GM12892 (cell line): ENCODE results near the genes EFCAB11, TDP1 and PSMC1.

GRCh38 chr14:88833743-88834730, 9.6 kb downstream of the TTC8 start:
- RRBS: no CpG with 5 or more reads among the region's 5 CpGs

DNA sequence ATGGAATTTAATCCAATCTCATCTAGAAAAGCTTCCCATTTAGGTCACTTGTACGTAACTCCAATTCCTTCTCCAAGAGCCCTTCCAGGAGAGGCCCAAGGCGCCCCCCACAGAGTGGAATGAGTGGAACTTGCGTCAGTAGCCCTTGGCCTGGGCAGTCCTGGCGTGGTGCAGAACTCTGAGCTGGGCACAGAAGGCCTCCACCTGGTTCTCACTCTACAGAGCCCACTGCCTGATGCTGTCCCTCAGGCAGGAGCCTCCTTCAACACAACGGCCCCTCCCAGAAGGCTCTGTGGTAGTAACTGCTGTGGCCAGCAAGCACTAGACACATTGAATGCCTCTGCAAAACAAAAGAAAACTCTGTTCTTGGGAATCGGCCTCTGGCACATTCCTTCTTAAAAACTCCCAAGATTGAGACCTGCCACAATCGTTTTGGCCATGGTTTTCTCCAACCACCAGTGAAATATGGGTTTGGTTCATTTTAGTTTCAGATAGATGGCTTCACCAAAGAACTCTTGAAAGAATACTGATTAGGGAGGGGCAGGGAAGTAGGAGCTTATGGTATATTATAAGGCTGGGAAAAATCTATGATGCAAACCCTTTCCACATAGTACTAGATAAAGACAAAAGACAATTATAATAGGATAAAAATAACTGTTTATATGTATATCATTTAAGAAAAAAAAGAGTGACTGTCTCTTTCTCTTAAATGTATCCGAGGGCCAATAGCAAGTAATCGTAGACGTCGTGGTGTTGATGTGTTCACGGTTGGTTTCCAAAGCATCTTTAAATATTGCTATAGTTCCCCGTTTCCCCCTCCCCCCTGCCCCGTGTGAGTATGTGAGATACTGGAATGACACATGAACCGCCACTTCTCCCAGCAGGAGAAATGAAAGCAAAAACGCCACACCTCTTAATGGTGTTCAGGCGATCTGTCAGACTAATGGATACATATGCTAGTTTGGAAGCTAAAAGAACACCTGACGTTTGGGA, 258.7 kb downstream of the FOXN3 start:
- RRBS: no CpG with 5 or more reads among the region's 18 CpGs

DNA sequence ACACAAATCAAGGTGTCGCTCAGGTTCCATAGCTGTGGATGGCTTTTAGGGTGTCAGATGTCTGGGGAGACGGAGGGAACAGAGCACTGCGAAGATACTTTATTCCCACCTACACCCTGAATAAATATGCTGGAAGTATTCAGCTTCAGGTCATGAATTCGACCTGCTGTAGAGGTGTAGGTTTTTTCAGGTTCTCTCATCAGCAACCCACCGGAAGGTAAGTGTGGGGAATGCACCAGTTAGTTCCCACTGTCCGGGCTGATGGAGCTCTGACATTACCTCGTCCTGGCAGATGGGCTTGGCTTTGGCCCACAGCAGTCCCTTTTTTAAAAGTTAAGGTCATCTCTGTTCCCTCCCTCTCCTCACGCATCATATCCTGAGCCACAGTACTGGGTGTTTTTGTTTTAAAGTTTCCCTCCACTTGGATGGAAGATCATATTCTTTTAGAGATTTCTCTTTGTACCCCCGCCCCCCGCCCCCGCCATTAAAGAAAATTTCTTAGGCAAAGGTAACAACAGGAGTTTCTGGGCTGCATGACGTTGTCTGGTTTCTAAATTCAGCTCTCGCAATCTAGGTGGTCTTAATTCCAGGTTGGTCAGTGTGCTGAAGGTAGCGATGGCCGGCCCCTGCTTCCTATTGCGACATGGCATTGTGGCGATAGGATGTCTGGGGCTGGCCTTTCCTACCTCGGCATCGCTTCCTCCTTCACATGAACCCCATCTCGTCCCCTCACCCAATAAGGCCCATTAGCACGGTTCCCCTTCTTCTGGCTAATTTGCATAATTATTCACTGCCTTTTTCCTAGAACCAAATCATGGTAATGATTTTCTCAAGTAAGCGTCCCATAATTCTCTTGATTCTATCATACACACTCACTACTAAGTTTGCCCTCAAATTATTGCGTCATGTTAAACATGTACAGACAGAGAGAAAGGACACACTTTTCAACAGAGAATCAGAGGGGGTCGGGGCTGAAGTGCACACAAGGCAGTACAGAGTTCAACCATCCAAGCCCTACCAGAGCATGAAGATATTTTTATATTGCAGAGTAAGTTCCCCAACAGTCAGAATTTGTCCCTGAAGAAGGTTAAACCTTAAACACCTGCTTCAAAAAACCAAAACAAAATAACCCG, 256.9 kb downstream of the FOXN3 start:
- RRBS: no CpG with 5 or more reads among the region's 25 CpGs

- RRBS: no CpG with 5 or more reads among the region's 14 CpGs
These were observed 163.0 kb downstream of the FOXN3 start for GRCh38 chr14:89253746-89254718.

- RRBS: no CpG with 5 or more reads among the region's 2 CpGs
These were observed 146.0 kb downstream of the FOXN3 start for GRCh38 chr14:89271129-89271265.

GRCh38 chr14:89303120-89303865, 113.7 kb downstream of the FOXN3 start:
- RRBS: no CpG with 5 or more reads among the region's 6 CpGs

DNA sequence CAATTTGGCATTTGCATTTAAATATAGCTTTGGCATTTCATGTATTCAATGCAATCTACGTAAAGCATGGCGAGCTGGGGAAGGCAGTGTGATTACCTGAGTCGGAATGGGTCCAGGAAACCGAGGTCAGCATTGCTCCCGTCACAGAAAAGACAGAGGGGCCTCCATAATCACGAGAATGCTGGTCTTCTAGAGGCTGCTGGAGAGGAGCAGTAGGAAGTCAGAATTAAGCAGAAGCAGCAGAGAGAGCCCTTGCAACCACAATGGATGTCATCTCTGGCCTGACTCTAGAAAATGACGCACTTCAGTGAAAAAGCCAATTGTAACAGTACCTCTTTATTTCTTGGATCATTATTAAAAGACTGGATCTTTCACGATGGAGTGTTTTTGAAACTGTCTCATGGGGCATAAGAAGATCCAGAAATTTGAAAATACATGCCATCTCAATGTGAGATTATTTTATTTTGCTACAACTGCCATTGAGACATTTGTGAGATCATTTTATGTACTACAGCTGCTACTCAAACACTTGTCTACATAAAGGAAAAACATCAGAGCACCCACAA, 69.5 kb upstream of the FOXN3 start:
- RRBS: no CpG with 5 or more reads among the region's 8 CpGs

DNA sequence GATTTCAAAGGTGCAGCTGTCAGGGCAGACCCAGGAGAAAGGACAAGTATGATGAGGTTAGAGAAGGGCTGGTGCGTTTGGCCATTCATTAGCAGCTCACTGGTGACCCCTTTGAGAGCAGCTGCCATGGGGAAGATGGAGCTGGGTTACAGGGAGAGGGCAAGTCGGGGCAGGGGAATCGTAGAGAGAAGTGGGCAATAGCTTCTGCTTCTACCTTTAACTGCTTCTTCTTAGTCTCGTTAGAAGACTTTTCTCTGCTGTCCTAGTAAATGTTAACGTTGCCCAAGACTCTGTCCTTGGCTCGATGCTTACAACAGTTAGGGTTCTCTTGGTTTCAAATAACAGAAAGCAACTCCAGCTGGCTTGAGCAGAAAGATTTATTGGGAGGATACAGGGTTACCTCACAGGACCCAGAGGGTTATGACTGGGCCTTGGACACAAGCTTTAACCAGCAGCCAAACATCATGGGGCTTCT, 161.6 kb downstream of the EFCAB11 start:
- RRBS: no CpG with 5 or more reads among the region's 6 CpGs

DNA sequence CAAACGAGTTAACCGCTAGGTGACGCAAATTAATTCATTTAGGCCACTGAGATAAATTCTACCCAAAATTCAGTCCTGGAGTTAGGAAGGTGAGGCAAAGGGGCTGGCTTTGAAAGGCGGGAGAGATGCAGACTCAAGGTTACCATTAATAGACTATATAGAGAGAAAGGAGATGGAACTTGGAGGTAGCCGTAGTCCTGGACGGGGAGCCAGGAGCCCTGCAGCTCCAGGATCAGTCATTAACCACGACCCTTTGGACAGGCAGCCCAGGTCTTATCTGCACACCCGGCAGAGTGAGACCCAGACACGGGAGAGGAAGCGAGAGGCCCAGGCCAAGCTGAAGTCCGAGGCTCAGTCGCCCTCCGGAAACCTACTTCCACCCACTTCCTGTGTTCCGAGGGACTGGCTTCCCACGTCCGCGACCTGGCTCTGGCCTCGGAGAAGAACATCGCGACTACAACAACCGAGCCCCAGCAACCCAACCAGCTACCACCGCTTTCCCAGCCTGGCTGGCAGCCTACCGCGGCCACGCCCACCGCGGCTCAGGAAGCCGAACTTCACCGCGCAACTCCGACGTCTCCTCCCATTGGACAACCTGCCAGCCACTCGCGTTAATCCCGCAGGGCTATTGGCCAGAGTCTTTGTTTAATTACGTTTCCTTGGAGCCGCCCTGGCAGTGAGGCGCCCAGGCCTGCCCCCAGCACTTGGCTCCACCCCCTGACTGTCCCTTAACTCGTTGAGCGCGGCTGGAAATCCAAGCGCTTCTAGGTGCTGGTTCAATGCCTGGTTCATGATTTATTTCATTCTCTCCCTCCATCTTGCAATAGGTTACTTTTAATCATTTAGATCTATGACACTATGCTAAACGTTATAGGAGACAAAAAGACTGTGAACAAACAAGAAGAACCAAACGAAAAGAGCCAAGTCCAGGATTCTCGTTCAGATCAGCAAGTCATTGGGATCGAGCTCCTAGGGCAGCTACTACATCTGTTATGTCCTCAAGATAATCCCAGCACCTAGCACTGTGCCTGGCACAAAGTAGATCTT, at the start of gene EFCAB11:
Gene EFCAB11, minus strand, starts transcription at position 519 of the 1,047 bp plus-strand sequence.
- RRBS: 1% methylated on average over 6 of the region's 46 CpGs

GRCh38 chr14:89955549-89956640, at the start of gene TDP1:
TSS of gene TDP1 (plus strand) at chr14:89955927.
- RRBS: 1% methylated on average over 24 of the region's 90 CpGs

- RRBS: 1% methylated on average over 8 of the region's 40 CpGs
These were observed at the start of gene PSMC1 for GRCh38 chr14:90256341-90256915. TSS of gene PSMC1 (plus strand) at chr14:90256553.

GRCh38 chr14:90303590-90304009, 28.1 kb downstream of the NRDE2 start:
- RRBS: no CpG with 5 or more reads among the region's 5 CpGs

DNA sequence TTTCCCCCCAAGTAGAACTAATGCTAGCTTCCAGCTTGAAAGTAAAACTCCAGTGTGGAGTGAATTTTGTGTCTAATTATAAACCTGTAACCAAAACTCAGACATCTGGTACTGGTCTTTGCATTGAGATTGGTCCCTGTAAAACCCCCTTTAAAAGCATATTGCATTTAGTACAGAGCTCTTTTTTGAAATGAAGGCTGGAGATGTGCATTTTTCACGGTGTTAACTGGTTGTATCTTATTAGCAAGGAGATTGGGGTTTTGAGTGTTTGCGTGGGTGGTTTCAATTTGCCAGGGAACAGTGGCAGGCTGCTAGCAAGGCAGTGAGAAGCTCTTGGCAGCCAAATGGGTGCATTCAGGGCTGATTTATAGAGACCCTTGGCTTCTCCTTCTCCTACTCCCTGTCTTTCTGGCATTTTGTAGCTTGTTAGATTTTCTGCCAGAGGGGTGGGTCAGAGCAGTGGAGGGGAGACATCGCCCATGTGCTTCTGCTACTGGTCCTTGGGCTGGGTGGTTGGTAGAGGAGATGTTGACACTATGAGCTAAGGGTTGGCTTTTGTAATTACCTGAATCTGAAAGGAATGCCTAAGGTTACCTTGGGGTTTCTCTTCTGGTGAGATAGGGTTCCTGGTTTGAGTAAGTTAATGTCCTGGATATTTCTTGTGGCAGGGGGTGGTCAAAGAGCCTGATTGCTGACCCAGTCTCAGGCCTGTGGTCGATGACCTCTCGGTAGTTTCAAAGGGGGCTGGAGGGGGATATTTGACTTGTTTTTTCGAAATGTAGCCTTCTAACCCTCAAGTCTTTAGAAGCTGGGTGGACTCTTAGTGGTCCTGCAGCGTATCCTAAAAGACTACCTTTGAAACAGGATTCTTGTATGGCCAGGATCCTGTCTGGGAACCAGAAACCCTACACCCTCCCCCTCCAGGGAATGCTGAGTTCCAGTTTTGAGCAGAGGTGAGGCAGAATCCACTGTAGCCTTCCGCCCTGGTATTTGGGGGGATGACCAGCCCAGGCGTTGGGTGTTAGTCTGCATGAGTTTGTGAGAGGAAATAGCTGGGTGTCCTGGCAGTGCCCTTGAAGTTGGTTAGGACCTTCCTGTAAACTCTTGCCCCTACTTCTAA, 9.7 kb downstream of the CALM1 start:
- RRBS: no CpG with 5 or more reads among the region's 9 CpGs

DNA sequence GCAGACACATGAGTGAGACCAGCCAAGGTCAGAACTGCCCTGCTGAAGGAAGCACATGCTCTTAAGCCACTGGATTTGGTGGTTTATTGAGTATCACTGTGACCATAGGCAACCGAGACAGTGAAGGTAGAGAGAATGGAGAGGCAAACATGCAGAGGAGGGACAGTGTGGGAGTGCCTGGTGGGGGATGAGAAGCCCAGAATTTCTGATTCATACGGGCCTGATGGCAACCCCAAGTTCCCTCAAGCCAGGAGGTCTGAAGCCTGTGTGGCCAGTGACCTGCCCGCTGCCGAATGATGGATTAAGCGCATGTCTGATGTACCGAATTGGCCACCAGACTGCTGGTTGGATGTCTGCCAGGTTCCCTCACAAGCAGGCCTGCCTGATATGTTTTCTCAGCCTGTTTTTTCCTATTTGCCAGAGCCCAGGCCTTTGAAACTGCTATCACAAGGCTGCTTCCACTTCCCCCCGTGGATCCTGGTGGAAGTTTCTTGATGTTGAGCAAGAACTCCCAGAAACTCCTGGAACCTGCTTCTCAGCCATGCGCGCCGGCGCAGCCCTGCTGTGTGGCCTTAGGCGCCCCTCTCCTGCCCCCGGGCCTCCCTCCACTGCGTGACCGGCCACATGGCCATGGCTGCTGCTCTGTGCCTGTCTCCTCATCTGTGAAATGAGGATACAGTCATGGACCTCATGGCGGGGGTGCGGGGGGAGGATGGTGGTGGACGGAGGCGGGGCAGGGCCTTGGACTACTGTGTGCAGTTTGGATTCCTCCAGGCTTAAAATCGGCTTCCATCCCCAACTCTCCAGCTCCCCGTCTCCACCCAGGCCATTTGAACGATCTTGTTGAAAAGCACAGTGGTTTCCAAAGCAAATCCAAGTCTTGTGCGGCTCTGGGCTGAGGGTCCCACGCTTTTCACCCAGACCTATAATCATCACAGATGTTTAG, 56.6 kb downstream of the CALM1 start:
- RRBS: 85% methylated on average over 4 of the region's 24 CpGs

GRCh38 chr14:90510010-90510818, 113.4 kb downstream of the CALM1 start:
- RRBS: no CpG with 5 or more reads among the region's 12 CpGs

- RRBS: no CpG with 5 or more reads among the region's 13 CpGs
These were observed 118.6 kb downstream of the TTC7B start for GRCh38 chr14:90697624-90698050.

DNA sequence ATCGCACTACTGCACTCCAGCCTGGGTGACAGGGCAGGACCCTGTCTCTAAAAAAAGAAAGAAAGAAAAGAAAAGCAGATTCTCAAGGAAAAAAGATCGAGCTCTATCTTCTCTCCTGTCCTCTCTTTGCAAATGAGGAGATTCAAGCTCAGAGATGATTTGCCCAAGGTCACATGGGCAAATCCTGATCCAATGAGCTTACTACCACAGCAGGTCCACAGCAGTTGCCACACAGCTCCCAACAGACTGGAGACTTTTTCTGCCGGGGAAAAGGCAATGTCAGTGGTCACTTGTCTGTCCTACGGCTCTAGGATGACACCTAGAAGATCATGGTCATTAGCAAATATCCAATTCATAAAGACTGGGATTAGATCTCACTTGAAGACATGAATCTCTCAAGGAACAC, 58.8 kb downstream of the TTC7B start:
- RRBS: no CpG with 5 or more reads among the region's 4 CpGs

- RRBS: no CpG with 5 or more reads among the region's 22 CpGs
These were observed 57.0 kb downstream of the TTC7B start for GRCh38 chr14:90758800-90760088.

DNA sequence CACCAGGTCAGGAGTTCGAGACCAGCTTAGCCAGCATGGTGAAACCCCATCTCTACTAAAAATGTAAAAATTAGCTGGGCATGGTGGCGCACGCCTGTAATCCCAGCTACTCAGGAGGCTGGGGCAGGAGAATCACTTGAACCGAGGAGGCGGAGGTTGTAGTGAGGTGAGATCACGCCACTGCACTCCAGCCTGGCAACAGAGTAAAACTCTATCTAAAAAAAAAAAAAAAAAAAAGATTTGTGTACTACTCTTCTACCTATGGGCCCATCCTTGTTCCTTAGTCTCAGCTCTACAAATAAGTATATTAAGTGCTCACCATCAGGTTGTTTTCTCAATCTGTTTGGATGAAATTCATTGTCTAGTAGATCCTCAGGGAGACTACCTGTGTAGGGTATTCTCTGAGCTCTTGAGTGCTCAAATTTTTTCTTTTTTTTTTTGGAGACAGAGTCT, 37.5 kb downstream of the RPS6KA5 start:
- RRBS: no CpG with 5 or more reads among the region's 6 CpGs

DNA sequence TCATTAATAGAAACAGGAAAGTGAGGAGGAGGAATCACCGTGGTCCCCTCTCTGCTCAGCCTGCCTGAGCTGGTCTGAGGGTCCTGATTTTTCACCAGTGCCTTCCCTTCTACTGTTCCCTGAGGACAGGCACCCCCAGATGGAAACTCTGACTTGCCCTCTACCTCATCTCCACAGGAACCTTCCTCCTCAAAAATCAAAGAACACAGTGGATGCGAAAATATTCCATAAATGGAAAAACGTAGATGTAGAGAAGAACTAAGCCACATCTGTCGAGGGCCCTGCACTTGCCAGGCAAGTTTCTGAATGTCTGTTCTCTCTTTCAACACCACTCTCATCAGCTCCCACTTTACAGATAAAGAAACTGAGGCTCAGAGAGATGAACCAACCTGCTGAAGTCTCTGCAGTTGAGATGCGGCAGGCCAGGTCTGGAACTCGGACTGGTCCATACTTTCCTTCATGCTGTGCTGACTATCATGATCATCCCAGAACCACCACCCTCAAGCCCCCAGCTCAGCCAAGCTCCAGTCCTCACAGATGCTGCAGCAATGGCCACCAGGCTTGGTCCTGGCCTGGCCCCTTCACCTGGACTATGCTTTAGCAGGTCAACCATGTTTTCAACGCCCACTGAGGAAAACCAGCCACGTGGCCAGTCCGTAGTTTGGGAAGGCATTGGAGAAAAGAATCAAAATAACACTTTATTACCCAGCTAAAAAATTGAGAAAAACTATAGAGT, 1.6 kb downstream of the GPR68 start:
- RRBS: no CpG with 5 or more reads among the region's 9 CpGs